Parietal lobe (tissue), 2 donors: ENCODE measurements around a stretch of chr15.

DNA sequence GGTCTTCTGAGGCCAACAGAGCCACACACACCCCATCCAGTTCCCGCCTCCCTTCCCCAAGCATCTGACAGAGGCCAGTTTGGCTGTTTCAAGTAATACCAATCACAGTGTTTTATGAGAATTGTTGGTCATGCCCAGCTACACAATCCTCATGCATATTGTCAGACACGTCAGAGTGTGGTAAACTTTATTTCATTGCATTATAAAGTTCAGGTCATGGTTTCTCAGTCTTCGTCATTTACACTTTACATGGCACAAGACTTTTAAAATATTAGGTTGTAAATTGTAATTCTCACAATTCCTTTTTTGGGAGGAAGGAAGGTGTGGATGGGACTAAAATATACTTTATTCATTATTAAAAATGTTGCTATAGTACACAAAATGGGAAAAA, 15.7 kb upstream of the USP3 start:
- RAMPAGE, long total RNA, result no peak

DNA sequence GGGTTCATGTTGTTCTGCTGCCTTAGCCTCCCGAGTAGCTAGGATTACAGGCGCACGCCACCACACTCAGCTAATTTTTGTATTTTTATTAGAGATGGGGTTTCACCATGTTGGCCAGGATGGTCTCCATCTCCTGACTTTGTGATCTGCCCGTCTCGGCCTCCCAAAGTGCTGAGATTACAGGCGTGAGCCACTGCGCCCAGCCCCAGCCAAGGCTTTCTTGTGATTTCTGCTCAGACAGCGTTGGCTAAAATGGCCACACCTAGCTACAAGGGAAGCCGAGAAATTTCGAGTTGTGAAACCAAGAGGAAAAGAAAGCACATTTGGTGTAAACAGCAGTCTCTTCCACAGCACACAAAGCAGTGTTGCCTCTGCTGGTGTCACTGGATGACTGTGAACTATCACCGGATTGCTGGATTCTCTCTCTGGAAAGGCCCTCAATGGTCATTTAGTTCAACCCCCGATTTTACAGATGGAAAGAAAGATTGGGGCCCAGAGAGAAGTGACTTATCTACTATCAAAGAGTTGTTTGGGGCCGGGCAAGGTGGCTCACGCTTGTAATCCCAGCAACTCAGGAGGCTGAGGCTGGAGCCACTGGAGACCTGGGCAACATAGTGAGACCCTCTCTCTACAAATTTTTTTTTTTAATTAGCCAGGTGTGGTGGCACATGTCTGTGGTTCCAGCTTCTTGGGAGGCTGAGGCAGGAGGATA, 5.5 kb upstream of the USP3 start:
- RAMPAGE, long total RNA, result no peak

- RAMPAGE, long total RNA, result no peak
These were observed 14.6 kb upstream of the FBXL22 start for GRCh38 chr15:63582544-63583071.

DNA sequence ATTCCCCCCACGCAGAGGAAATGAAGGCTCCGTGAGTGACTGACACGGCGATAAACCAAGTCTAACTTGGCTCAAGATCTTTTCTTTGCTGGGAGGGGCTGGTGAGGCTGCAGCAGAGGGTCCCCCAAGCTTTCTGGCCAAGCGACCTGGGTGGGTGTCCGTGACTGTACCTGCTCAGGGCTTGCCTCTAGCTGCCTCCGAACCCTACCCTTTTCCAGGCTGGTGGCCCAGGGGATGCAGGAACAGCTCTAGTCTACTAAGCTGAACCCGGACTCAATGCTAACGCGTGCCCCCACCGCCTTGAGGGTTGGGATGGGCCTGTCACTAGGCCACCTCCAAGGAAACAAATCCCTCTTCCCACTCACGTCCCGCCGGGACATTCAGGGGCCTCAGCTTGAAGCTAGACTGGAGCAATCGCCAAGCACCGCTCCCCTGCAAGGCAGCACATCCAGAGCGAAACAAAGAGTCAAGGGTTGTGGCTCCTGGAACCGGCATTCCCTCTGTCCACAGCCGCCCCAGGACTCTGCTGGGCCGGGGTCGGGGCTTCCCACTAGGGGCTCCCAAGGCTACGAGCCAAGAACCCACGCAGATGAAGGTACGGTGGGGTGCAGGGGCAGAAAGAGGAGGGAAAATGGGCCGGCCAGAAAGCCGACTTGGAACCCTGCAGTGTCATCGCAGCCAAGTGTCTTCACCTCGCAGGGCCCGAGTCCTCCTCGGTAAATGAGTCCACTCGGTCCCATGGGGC, 2.9 kb downstream of the FBXL22 start:
- RAMPAGE, long total RNA, result no peak

DNA sequence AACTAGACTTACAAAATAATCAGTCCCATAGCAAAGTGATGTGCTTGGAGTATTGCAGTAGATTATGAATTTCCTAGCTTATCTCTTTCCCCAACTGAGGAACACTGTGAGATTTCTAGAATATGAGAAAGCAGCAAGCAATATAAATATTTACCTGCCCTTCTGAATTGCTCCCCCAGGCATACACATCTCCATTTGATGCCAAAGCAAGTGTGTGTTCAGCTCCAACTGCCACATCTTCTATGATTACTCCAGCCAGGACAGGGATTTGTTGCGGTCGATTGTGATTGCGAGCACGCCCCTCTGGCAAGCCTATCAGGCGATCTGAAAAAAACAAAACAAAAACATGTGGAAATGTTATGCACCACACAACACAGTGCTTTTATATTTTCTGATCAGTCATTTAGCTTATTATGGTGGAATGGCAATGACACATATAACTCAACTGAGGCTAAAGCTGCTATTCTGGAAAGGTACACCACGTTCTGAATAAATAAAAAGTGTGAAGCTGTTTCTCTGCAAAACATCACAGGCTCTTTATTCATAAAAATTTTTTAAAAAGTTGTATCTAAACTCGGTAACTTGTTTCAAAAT, 33.2 kb downstream of the FBXL22 start:
- RAMPAGE, long total RNA, result no peak

DNA sequence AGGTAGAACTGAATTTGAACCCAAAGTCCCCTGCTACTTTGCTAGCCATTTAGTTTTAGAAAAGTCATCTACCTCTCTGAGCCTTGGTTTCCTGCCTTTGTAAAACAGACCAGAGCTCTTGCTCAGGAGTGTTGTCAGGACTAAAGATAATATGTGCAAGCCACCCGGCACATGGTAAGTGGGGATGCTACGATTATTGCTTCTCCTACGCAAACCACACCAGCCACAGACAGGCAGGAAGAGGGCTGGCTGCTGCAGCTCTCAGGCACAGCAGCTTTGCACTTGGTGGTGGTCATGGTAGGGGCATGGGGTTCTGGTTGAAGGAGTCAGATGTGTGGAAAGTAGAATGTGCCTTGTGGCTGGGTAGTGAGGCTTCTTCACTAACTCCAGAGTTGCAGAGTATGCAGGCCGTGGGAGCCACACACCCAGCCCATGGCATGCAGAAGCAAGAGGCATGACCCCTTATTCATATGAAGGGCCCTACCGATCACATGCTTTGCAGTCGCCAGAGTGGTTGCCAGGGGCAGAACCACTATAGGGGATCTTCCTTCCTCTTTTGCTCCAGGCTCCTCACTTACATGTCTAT, 59.0 kb upstream of the HERC1 start:
- RAMPAGE, long total RNA, result no peak

DNA sequence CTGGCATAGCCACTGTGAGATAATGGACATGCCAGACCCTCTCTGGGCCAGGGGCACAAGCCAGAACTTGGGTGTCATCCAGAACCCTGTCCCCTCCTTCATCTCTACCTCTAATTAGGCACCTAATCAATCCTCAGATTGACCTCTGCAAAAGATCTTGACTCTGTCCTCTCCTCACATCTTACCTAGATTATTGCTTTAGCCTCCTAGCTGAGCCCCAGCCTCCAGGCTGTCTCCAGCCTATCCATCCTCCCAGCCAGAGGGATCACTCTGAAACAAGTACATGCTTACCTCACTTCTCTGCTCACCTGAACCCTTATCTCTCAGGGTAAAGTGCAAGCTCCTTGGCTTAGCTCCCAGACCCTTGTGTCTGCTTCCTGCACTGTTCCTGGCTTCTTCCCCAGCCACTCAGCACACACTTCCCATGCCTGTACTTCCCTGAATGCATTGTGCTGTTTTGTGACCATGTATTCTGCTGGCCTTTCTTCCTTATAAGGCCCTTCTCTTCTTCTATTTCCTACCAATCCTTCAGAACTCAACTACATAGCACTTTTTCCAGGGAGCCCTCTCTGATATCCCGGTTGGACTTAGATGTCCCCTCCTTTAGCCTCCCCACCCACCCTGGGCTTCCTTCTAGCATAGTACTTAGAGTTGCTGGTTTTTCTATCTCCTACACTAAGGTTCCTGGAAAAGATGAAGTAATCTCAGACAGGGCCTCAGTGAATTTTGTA, 76.2 kb downstream of the DAPK2 start:
- RAMPAGE, long total RNA, result no peak

GRCh38 chr15:64009052-64010335, 36.8 kb downstream of the DAPK2 start:
- RAMPAGE, long total RNA, result no peak

DNA sequence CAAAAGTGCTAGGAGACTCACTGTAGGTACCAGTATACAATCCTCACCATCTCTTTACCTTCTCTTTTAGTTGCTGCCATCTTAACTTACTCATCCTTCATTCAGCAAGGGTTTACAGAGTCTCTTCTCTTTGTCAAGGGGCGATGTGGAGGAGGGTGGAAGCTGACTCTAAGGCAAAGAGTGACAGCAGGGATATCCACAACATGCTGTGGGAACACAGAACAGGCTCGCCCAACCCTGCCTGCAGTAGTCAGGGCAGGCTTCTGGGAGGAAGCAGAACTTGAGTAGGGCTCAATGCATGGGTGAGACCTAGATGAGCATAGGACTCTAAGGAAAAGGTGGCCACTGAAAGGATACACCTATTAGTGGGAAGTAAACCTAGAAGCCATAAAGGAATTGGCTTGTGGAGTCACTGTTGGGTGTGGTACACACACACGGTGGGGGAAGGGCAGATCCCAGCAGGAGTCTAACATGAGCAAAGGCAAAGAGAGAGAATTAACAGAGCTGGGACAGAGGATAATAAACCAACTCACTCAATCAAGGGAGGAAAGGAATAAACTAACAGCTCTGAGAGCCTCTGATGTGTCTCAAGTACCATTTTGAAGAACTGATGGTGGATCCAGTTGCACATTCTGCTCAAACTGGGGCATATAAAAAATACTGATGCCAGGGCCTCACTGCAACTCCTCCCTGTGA, 23.1 kb downstream of the DAPK2 start:
- RAMPAGE, long total RNA, result no peak

DNA sequence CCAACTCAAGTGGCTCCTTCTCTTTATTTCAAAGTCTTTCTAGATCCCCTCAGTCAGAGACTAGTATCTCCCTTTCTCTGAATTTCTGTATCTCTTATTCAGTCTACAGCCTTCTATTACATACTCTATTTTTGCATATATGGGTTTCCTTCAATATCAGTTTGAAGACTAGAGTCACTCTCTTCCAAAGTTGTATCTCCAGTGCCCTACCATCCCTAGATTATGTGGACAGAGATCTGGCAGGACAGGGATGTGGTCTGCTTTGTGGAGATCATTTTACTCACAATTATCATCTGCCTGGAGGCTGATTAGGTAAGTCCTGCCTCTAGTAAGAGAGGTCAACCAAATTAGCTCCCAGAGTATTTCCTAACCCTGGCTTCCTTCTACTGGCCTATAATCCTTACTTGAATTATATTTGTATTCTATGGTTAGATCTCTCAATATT, 1.2 kb downstream of the CIAO2A start:
- RAMPAGE, long total RNA, result no peak

DNA sequence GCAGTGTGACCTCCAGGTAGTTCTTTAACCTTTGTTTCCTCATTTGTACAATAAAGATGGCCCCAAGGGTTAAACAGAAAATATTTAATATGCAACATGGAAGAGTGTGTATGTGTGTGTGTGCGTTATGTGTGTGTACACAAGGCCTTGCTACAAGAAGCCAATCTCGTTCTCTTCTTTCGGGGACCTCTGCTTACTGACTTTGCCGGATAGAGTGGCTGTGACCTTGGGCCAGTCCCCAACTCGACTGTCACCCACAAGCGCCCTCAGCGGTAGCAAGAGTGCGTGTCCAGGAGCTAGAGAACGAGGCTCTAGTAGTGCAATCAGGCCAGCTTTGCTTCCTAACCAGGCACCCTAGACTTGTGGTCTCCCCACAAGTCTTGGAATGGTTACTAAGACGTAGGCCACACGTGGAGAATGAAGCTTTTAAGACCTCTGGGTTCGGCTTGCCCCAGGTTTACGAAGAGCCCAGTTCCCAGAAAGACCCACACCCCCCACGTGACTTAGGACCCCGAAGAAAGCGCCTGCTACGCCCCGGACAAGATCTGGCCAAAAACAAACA, 595 bp downstream of the CIAO2A start:
- RAMPAGE, long total RNA, result no peak

GRCh38 chr15:64152902-64153362, 1.4 kb downstream of the SNX22 start:
- RAMPAGE, long total RNA, result no peak

GRCh38 chr15:64246664-64247217, 83.9 kb upstream of the PPIB start:
- RAMPAGE, long total RNA, result no peak

GRCh38 chr15:64326429-64326813, 29.6 kb downstream of the CSNK1G1 start:
- RAMPAGE, long total RNA, result no peak

DNA sequence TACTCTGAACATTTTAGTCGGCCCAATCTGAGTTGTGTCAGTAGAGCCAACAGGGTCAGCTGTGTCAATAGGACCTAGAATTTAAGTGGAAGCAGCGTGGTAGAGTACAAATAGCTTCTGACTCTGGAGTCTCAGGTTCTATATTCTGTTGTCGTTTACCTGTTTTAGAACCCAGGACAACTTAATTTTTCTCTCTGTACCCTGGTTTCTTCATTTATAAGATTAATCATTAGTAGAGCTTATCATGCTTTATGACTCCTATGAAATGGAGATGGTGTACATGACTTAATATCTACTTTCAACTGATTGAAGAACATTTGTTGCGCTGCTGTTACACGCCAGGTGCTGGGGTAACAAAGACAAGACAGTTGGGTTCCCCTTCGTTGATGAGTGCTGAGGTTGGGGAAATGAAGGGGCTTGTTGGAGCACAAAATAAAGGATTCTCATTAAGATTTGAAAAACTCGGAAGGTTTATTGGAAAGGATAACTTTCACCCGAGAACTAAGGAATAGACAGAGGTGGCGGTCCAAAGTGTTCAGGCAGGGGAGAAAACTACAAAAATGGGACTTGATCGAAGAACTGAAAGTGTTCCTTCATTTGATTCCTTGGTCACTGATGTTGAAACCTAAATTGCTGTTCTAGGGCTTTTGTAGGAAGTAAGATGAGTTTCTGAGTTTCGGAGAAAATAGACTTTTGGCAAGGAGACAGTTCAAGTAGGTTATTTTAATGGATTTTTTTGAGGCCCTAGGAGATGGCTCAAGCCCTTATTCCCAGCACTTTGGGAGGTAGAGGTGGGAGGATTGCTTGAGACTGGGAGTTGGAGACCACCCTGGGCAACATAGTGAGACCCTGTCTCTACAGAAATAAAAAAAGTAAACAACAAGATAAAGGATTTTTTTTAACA, 1.2 kb downstream of the TRIP4 start:
- RAMPAGE, long total RNA, result no peak

GRCh38 chr15:64430225-64430900, 30.0 kb upstream of the ZNF609 start:
- RAMPAGE, long total RNA, result no peak

- RAMPAGE, long total RNA, result no peak
These were observed 139.9 kb downstream of the RBPMS2 start for GRCh38 chr15:64635042-64636273.

GRCh38 chr15:64749072-64749633, 26.2 kb downstream of the RBPMS2 start:
- RAMPAGE, long total RNA, result no peak

DNA sequence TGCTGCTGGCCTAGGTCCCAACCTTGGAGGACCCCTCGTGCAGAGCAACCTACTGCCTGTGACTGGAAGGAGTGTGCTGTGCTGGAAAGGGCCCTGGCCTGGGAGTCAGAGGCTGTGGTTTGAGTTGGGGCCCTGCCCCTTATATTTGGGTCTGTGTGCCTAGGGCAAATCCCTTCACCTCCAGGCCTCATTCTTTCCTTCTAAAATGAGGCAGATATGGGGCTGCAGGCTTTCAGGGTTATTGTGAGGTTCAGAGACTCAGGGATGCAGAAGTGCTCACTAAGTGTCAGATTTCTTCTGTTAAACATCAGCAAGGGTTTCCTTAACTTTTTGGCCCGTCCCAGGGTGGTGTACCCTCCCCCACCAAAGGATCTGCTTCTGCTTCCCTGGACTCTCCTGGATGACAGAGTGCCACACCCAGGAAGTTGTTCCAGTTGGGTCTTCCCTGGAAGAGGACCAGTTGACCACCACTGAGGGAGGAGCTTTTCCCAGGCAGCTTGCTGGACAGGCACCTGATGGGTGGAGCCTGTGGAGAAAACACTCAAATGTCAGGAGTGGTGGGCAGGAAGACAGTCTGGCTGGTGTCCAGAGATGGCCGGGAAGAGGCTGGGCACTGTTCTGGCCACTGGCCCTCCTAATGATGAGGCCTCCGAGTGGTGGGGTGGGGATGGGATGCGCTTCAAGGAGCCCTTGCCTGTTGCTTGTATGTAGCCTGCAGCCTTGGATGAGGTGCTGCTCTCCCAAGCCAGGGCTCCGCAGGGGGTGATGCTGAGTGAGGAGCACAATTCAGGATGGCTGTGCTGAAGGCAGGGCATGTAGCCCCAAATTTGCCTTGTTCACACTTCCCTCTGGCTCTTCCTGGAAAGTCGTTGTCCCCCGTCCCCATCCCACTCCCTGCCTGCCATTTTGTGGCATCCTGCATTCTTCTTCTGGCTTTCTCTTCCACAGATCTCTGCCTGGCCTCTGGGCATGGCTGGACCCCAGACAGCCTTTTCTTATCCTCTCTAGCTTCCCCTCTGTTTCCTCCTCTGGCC, 12.2 kb downstream of the PLEKHO2 start:
- RAMPAGE, long total RNA, result no peak

DNA sequence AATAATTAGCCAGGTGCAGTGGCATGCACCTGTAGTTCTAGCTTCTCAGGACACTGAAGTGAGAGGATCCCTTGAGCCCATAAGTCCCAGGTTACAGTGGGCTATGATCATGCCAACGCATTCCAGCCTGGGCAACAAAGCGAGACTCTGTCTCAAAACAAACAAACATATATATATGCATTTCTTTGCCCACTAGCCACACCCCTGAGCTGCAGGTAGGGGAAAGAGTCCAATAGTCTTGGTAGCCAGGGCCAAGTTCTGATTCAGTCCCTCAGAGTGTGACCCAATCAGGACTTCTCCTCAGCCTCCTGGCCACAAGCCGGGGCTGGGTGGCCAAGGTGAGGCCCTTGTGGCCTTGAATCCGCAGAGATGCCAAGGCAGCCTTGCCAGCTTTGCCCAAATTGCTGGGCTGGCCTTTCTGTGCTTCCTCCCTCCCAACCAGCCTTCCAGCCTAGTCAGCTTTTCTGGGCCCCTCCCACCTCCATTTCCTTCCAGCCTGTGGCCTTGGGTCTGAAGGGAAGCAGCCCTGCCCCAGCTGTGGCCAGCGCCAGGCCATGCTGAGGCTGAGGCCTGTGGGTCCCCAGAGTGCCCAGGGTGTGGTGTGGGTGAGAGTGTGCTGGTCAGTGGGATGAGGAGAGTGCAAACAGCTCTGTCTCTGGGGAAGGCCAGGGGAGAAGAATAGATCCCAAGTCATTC, 34.3 kb upstream of the ANKDD1A start:
- RAMPAGE, long total RNA, result no peak